SK-MEL-5 (cell line): ENCODE measurements around the genes PIGL, ZNF287 and TNFRSF13B.

RAMPAGE:
- cytosol, long total RNA, result no peak
- long total RNA, result no peak
- nucleus, long total RNA, result no peak
Observed at GRCh38 chr17:15883892-15884120, 61.1 kb upstream of the ADORA2B start.

RAMPAGE:
- cytosol, long total RNA, result no peak
- long total RNA, result no peak
- nucleus, long total RNA, result no peak
Observed at GRCh38 chr17:15913769-15914147, 31.2 kb upstream of the ADORA2B start.

DNA sequence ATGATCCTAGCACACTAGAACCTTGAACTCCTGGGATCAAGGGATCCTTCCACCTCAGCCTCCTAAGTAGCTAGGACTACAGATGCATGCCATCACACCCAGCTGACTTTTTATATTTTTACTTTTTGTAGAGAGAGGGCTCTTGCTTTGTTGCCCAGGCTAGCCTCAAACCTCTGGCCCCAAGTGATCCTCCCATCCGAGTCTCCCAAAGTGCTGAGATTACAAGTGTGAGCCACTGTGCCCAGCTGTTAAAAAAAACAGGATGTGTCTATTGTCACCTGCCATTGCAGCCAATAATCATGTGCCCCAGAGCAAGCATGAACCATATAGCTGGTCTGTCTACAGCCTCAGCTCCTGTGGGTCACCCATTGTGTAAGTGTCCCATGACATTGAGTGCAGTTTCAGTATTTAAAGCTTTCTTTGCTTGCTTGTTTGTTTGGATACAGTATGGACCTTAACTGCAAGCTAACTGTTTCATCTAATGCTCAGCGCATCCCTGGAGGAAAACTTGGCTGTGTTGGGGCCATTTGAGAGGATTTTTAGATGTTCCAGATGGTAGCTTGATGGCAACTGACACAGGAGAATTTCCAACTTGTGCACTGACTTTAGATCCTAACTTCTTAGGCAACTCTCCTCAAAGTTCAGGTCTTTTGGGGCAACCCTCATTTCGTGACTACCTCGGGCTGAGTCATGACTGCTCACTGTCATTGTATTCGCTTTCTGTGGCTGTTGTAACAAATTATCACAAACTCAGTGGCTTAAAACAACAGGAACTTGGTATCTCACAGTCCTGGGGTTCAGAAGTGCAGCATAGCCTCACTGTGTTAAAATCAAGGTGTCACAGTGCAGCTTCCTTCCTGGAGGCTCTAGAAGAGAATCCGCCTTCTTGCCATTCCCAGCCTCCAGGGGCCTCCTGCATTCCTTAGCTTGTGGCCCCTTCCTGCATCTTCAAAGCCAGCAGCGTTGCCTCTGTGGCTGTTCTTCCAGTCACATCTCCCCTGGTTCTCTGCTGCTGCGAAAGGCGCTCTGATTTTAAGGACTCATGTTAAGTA is 30.3 kb upstream of the ADORA2B start:
RAMPAGE:
- cytosol, long total RNA, result no peak
- long total RNA, result no peak
- nucleus, long total RNA, result no peak

DNA sequence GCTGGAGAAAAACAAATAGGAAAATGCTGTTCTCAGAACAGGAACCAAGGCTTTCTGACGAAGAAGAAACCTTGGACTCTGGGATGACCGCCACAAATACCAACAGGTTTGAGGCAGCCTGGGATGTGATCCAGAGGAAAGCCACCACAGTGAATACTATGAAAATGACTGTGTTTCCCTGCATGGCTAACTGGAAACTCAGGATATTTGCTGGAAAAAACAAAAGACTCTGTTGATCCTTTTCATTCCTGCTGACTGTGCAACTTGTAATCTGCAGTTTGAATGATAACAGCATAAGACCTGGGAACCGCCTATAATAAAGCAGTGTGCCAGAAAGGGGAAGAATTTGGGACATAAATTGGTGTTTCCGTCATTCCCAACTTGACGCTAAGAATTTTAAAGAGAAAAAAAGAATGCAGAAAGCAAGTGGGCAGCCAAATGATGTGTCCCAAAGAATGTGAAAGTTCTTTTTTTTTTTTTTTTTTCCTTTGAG is 41.4 kb downstream of the TTC19 start:
RAMPAGE:
- cytosol, long total RNA, result no peak
- long total RNA, result no peak
- nucleus, long total RNA, result no peak

GRCh38 chr17:16044509-16045014 is 44.9 kb downstream of the TTC19 start:
RAMPAGE:
- cytosol, long total RNA, result no peak
- long total RNA, result no peak
- nucleus, long total RNA, result no peak

DNA sequence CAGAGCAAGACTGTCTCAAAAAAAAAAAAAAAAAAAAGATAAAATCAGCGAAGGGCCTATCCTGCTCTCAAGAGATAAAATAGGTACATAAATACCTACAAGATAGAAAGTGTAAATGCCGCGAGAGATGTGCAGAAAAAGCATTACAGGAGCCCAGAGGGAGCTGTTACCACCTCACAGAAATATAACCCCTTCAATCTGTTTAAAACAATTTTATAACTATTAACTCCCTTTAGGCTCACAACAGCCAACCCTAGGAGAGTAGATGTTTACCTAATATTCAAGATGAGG is 1.9 kb downstream of the NCOR1 start:
RAMPAGE:
- cytosol, long total RNA, result no peak
- long total RNA, result no peak
- nucleus, long total RNA, result no peak

DNA sequence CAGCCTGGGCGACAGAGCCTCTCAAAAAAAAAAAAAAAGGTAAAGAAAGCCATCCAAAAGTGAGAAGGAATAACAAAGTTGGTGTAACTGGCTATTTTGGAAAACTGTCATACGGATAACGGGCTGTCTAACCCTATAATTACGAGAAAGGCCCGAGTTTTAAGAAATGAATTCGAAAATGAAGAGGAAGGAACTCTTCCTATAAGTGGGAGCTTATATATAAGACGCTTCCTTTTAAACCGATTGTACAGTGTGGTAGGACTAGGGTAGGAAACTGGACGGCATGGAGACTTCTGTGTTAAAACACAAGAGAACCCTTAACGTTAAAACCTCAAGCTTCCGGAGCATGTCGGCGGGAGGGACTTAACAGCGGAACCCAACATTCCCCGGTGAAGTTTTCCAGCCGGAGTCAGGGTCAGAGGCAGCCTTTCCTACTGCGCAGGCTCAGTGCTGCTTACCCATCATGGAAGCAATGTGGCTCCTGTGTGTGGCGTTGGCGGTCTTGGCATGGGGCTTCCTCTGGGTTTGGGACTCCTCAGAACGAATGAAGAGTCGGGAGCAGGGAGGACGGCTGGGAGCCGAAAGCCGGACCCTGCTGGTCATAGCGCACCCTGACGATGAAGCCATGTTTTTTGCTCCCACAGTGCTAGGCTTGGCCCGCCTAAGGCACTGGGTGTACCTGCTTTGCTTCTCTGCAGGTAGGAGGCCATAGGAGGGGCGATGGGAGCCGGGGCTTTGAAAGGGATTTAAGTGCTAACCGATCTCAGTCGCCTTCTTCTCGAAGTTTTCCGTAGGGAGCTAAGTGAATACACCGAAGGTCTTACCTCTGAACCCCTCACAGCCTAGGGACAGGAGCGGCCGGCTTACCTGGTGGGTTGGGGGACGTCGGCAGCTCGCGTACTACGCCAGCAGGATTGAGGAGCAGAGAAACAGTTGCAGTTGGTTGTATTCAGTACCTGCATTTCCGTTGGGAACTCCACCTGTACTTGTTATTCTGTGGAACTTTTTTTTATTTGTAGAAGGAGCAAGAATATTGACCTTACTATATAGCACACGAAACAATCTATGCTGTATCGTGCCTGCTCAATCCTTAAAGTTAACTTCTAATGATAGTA is at the start of gene PIGL:
Gene PIGL (plus strand): TSS at position 447 of the 1,115 bp plus-strand sequence.
RAMPAGE:
- cytosol, long total RNA, result no peak
- long total RNA, result start-site peak on the plus strand centred at position 450 of the sequence, 23 bp wide, 69 and 22 reads in 2 replicates
- nucleus, long total RNA, result start-site peak on the plus strand centred at position 460 of the sequence, 10 bp wide, 164 and 92 reads in 2 replicates

DNA sequence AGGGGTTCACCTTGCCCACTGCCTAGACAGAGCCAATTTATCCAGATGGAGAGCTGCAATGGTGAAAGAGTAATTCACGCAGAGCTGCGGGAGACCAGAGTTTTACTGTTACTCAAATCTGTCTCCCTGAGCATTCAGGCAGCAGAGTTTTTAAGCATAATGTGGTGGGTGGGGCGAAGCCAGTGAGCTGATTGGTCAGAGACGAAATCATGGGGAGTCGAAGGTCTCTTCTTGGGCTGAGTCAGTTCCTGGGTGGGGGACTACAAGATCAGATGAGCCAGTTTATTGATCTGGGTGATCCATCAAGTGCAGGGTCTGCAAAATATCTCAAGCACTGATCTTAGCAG is 26.7 kb downstream of the PIGL start:
RAMPAGE:
- cytosol, long total RNA, result no peak
- long total RNA, result no peak
- nucleus, long total RNA, result no peak

GRCh38 chr17:16255236-16256103 is 38.5 kb downstream of the PIGL start:
RAMPAGE:
- cytosol, long total RNA, result no peak
- long total RNA, result no peak
- nucleus, long total RNA, result no peak

RAMPAGE:
- cytosol, long total RNA, result no peak
- long total RNA, result no peak
- nucleus, long total RNA, result no peak
Observed at GRCh38 chr17:16351975-16352963, 1.0 kb downstream of the CENPV start.

DNA sequence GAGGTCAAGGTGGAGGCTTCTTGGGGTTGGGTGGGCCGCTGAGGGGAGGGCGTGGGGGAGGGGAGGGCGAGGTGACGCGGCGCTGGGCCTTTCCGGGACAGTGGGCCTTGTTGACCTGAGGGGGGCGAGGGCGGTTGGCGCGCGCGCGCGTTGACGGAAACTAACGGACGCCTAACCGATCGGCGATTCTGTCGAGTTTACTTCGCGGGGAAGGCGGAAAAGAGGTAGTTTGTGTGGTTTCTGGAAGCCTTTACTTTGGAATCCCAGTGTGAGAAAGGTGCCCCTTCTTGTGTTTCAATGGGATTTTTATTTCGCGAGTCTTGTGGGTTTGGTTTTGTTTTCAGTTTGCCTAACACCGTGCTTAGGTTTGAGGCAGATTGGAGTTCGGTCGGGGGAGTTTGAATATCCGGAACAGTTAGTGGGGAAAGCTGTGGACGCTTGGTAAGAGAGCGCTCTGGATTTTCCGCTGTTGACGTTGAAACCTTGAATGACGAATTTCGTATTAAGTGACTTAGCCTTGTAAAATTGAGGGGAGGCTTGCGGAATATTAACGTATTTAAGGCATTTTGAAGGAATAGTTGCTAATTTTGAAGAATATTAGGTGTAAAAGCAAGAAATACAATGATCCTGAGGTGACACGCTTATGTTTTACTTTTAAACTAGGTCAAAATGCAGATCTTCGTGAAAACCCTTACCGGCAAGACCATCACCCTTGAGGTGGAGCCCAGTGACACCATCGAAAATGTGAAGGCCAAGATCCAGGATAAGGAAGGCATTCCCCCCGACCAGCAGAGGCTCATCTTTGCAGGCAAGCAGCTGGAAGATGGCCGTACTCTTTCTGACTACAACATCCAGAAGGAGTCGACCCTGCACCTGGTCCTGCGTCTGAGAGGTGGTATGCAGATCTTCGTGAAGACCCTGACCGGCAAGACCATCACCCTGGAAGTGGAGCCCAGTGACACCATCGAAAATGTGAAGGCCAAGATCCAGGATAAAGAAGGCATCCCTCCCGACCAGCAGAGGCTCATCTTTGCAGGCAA is 668 bp downstream of the UBB start:
RAMPAGE:
- cytosol, long total RNA, result no peak
- long total RNA, result no peak
- nucleus, long total RNA, result no peak

RAMPAGE:
- cytosol, long total RNA, result no peak
- long total RNA, result no peak
- nucleus, long total RNA, result no peak
Observed at GRCh38 chr17:16387670-16388104, 6.8 kb downstream of the UBB start.

GRCh38 chr17:16438883-16439797 is 23.8 kb downstream of the TRPV2 start:
RAMPAGE:
- cytosol, long total RNA, result no peak
- long total RNA, result start-site peak on the plus strand at chr17:16439036-16439057, 2,330 and 2,097 reads in 2 replicates
- nucleus, long total RNA, result start-site peak on the plus strand at chr17:16438985-16439080, 346 and 66 reads in 2 replicates

RAMPAGE:
- cytosol, long total RNA, result no peak
- long total RNA, result no peak
- nucleus, long total RNA, result no peak
Observed at GRCh38 chr17:16486122-16487435, 5.4 kb downstream of the LRRC75A start.

DNA sequence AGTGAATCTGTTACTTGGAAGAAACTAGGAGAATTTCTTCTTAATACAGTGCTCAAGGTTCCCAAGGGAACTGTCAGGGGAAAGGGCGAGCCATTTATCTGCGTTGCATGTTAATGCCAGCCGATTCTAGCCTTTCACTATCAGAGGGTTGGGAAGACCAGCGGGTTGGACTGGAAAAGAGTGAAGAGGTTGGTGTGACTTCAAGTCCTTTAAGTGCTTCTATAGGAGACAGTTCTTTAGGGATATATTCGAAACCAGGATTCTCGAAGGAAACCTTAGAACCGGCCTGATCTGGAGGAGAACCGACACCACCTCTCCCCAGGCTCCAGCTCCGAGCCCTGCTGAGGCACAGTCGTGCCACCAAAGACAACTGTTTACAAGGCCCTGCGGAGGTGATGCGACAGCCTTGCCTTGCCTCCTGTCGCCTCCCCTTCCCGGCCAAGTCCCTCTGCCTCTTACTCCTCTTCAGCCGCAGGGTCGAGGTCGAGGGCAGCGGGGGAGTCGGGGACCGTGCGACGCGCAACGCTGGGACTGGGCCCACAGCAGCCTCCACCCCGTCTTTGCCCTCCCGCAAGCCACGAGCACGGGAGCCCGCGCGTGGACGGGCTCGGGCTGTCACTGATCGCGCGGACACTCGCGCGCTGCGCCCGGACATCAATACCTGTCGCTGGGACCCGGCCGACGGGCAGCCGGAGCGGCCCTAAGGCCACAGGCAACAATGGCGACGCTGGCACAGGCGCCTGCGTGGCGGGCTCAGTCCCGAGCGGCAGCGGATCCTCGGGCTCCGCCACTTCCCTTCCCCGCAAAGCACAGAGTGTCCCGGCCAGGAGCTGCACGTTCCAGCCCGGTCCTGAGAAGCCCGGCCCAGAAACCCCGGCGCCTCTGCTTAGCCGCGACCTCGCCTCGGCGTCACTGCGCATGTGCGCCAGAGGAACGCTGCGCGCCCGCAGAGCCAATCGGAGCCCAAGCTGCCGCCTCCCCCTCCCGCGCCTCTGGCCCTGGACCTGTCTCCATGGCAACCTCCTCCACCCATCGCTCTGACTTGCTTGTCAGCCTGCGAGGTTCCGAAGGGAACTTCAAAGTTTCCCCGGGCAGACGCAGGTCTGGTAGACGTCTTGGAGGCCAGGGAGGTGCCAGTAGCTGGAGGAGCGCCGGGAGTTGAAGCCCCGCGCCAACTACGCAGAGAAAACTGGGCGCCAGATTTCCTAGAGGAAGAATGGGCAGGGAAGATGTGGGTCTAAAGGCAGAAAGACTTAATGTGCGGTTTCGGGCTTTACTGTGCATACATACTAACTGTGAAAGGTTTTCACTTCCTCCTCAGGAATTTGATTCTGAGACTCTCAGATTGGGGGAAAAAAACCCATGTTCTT is at the start of gene ZNF287:
Gene ZNF287 (minus strand): TSS at position 914 of the 1,370 bp plus-strand sequence.
RAMPAGE:
- cytosol, long total RNA, result start-site peak on the minus strand centred at position 896 of the sequence, 25 bp wide, 52 and 62 reads in 2 replicates
- long total RNA, result start-site peak on the minus strand centred at position 915 of the sequence, 25 bp wide, 87 and 67 reads in 2 replicates
- nucleus, long total RNA, result no peak

DNA sequence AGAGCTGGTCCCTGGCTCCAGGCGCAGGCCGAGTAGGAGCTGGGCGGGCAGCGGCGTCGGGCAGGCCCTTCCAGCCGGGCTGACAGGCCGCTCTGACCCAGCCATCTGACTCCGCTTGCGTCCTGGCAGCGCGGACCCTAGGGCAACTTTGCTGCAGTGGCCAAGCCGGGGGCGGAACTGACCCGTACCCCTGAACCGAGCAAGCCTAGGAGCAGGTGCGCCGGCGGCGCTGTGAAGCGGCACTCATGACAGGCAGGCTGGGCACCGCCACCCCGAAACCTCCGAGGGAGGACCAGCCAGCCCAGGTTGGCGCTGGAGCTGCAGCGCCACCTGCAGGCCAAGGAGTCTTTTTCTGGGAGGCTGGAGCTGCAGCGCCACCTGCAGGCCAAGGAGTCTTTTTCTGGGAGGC is 345 bp upstream of the CCDC144A start:
RAMPAGE:
- cytosol, long total RNA, result no peak
- long total RNA, result no peak
- nucleus, long total RNA, result no peak

GRCh38 chr17:16971912-16972431 is at the start of gene TNFRSF13B:
Gene TNFRSF13B (minus strand): TSS chr17:16972118.
RAMPAGE:
- cytosol, long total RNA, result no peak
- long total RNA, result no peak
- nucleus, long total RNA, result no peak

DNA sequence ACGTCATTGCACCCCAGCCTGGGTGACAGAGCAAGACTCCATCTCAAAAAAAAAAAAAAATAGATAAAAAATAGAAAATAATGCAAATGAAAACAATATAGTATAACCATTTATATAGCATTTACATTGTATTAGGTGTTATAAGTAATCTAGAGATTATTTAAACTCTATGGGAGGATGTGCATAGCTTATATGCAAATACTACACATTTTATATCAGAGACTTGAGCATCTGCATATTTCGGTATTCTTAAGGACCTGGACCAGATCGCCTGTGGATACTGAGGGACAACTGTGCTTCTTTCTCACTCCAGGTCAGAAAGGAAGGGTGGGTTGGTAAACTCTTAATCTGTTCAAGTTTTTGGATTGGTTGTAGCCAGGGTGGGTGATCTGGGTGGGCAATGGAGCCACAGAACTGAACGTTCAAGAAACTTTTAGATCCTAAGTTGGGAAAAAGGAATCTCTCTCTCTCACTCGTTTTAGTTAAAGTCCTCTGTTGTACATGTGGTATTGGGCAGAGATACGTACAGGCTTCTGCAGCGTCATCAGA is 7.8 kb upstream of the TNFRSF13B start:
RAMPAGE:
- cytosol, long total RNA, result no peak
- long total RNA, result no peak
- nucleus, long total RNA, result no peak

GRCh38 chr17:17089365-17090144 is 47.3 kb downstream of the MPRIP start:
RAMPAGE:
- cytosol, long total RNA, result no peak
- long total RNA, result no peak
- nucleus, long total RNA, result no peak

DNA sequence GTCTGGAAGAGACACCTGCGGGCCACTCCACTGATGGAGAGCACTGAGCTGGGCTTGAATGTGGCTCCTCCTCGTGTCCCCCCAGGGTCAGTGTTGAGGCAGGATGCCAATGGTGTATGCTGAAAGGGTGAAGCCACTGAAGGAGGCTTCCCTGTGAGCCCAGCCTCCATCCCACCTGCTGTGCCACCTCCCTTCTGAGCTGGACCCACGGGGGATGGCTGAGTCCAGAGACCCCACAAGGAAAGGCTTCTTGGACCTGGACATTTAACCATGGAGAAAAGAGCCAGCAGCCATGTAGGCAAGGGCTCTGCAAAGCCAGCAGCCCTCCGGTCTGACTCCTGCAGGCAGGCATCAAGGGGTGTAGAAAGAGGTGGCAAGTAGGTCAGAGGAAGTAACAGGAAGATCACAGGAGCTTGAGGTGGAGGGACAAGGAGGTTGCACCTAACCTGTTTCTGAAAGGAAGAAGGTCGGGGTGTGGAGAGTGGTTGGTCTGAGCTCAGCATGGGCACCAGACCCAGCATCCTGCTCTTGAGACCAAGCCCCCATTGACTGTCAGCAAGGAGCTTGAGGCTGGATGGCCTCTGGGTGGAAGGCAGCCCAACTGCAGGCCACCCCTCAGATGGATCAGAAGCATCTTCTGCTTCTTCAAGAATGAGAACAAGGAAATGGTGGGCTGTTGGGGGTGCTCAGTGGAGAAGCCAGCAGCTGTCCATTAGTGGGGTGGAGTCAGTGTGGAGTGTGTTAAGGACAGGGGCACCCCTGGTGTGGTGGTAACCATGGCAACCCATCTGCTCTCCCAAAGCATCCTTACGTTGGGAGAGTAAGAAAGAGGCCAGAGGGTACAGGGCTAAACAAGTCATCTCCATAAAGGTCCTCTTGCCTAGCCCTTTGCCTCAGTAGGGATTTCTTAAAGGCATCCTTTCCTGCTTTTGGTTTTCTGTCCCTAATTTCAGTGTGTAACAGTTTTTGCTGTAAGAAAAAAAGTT is 80.7 kb downstream of the PLD6 start:
RAMPAGE:
- cytosol, long total RNA, result no peak
- long total RNA, result no peak
- nucleus, long total RNA, result no peak